A172 (cell line): ENCODE measurements around a stretch of chr2.

GRCh38 chr2:231795409-231796074, 9.3 kb downstream of the COPS7B start:
- RAMPAGE, long total RNA = no peak

- RAMPAGE, long total RNA = no peak
Observed at GRCh38 chr2:232190156-232190576, 188.4 kb upstream of the ALPP start.

GRCh38 chr2:232444123-232444438, 11.9 kb upstream of the ALPI start:
- RAMPAGE, long total RNA = no peak

- RAMPAGE, long total RNA = no peak
Observed at GRCh38 chr2:232501599-232502059, 14.0 kb upstream of the ECEL1 start.

DNA sequence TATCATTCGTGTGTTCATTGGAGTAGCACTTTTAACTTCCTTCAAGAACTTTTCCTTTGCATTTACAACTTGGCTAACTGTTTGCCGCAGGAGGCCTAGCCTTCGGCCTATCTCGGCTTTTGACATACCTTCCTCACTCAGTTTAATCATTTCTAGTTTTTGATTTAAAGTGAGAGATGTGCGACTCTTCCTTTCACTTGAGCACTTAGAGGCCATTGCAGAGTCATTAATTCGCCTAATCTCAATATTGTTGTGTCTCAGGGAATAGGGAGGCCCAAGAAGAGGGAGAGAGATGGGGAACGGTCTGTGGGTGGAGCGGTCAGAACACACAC, 724 bp downstream of the TIGD1 start:
- RAMPAGE, long total RNA = no peak

- RAMPAGE, long total RNA = no peak
Observed at GRCh38 chr2:232648151-232648949, 14.9 kb downstream of the EFHD1 start.

- RAMPAGE, long total RNA = no peak
Observed at GRCh38 chr2:232748877-232749287, 27.5 kb downstream of the KCNJ13 start.

DNA sequence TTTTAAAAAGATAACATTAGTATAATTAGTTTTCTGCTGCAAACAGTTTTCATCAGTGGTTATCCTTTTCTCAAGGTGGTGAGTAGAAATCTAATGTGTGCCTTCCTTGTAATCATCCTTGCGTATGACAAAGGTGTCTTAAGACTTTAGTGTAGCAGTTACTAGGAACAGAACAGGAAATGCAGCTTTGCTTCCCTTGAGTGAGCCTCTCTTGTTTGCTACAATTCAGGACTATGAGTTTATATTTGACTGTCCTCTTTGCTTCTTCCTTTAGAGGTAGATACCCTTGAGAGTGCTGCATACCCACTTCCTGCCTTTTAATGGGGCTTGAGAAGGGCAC, 3.9 kb downstream of the KCNJ13 start:
- RAMPAGE, long total RNA = no peak

- RAMPAGE, long total RNA = no peak
Observed at GRCh38 chr2:232806441-232806838, 30.1 kb upstream of the KCNJ13 start.

- RAMPAGE, long total RNA = no peak
Observed at GRCh38 chr2:232900983-232901842, 31.1 kb downstream of the SNORC start.

- RAMPAGE, long total RNA = no peak
Observed at GRCh38 chr2:233061068-233061856, 1.1 kb downstream of the INPP5D start.

DNA sequence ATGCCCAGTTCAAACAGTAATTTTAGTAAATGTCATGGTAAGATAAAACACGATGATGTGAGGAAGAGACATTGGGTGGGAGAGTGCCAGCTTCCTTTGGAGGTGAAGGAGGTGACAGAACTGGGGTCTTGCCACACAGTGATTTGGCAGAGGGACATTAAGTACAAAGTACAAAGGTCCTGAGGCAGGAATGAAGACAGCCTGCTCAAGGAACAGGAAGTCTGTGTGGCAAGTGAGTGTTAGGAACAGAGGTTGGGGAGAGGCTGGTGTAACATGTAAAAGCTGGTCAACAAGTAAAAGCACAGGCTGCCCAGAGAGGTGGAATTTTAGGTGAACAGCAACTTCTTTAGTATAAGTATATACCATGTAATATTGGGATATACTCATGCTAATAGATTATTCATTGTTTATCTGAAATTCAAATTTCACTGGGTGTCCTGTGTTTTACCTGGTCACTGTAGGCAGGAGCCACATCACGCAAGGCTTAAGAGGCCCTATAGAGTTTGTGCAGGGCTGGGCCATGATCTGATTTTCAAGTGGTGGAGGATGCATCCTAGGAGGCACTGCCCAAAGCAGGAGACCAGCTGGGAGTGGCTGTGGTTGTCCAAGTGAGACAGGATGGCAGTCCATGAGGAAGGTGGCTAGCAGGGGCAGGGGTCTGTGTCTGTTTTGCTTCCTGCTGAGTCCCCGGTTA, 73.2 kb downstream of the INPP5D start:
- RAMPAGE, long total RNA = no peak

DNA sequence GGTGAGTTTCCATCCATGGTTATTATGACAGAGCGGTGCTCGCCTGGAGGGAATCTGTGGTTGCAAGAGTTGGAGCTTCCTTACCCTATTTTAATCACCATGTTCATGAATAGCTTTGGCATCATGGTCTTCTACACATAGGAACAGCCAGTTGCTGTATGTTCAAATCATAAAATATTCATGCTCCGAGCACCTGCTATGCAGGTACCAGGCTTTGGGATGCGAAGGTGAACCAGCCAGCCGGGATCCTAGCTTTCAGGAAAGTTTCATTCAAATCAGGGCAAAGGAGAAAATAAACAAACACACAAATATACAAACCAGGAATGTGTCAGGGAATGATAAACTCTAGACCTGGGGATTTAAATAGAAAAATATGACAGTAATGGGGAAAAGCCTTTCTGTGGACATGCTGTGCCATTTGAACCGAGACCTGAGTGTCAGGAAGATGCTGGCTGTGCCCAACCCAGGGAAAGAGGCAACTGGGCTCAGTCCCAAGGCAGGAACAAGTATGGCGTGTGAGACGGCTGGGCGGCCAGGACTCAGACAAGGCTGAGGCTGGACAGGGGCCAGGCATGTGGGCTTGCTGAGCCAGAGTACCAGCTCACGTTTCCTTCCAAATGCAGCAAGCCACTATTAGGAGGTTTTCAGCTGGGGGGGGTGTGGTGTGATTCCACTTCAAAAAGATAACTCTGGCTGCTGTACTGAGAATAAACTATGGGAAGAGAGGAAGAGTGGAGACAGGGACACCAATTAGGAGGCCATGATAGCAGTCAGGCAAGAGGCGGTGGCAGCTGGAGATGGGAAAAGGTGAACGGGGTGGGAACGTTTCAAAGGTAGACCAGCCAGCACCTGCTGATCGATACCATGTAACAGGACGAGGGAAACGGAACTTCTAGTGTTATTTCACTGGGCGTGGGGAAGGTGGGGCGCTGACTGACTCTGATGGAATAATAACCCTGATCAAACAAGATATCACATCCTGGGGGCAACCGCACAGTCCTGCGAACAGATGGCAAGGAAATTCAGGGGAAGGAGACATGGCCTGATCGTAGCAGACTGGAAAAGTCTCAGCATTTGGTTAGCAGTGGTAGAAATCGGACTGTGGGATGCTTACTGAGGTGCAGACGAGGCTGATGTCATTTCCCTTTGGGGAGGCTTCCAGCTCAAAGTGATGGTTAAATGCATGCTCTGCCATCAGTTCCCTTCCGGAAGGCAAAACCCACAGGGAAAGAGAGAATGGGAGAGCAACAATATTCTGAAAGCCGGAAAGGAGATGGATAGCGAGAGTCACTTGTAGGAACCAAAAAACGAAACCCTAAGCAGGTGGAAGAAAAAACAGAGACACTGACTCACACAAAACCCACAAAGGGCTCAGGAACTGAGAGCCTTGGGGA, 92.6 kb downstream of the INPP5D start:
- RAMPAGE, long total RNA = no peak

DNA sequence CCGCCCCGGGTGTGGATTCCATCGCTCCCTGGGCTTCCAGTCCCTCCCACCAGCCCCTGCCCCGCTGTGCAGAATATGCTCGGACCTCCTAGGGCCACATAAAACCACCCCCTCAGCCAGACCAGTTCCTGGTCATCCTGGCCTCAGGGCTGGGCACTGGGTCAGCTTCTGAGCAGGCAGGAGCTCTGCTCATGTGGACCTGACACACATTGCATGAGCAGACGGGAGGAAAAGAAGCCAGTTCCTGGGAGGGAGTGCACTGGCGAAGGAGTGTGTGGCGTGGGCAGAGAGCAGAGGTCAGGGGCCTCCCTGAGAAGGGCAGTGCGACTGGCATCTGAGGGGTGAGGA, 85.3 kb upstream of the ATG16L1 start:
- RAMPAGE, long total RNA = no peak

- RAMPAGE, long total RNA = no peak
Observed at GRCh38 chr2:233252241-233252811, 853 bp downstream of the ATG16L1 start.

- RAMPAGE, long total RNA = no peak
Observed at GRCh38 chr2:233280267-233280711, 27.3 kb upstream of the SAG start.

DNA sequence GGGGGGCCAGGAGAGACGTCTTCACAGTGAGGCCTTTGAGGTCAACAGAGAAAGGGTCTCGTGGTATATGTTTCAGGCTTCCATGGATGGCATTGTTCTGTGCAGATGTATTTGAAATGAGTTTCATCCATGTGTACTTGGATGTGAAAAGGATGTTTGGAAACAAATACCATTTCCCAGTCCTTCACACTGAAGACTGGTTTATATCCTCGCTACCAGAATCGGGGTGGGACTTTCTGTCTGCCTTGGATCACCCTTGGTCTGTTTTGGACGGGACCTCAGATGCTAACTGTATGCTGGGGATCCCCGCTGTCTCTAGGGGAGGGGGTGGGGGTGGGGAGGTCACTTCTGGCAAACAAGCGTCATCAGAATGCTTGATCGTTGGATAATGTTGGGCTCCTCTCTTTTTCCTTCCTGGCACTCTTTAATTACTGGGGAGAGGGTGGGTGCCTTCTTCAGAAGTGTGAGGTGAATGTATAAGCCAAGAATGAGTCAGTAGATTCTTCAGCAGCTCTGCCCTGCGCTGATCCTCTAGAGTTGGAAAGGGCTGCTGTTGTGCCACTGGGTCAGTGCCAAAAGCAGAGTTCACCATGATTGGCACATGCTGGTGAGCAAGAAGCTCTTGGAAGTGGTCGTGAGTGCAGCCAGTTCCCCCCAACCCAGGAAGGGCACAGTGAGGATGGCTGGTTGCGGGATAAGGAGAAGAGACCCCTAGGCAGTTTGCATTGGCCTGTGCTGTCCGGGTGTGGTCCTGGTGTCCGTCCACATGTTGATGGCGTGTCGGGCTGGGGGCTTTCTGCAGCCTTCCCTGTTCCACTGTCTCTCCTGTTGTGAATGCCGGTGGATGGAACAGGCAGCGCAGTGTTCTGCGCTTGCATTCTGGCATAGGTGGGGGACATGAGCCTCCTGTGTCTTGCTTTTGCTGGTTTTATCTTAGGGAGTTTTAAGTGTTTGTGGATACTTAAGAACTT, 32.2 kb downstream of the DGKD start:
- RAMPAGE, long total RNA = no peak

- RAMPAGE, long total RNA = no peak
Observed at GRCh38 chr2:233396931-233397469, 42.7 kb downstream of the DGKD start.

- RAMPAGE, long total RNA = no peak
Observed at GRCh38 chr2:233719800-233720336, 1.3 kb downstream of the UGT1A4 start.

DNA sequence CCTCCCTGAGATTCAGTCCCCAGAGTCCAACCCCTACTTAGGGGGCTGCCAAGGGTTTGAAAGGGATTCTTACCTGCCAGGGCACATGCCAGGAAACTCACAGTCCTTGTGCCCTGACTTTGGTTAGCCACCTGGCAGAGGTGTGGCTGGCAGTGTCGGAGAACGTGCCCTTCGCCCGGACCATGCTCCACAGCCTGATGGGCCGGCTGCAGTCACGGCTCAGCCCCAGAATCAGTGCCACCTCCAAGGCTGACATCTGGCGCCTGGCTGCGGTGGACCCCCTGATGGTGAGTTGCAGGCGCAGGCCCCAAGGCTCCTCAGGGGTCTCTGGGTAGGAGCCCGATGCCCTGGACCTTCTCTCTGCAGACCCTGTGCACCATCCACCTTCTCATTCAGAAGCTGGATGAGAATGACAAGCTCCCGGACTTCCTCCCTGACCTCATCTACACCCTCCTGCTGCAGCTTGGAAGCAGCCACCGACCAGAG, 32.3 kb downstream of the HJURP start:
- RAMPAGE, long total RNA = no peak